ENCODE data around the genes KLHL14, RPRD1A and PIK3C3.

DNA sequence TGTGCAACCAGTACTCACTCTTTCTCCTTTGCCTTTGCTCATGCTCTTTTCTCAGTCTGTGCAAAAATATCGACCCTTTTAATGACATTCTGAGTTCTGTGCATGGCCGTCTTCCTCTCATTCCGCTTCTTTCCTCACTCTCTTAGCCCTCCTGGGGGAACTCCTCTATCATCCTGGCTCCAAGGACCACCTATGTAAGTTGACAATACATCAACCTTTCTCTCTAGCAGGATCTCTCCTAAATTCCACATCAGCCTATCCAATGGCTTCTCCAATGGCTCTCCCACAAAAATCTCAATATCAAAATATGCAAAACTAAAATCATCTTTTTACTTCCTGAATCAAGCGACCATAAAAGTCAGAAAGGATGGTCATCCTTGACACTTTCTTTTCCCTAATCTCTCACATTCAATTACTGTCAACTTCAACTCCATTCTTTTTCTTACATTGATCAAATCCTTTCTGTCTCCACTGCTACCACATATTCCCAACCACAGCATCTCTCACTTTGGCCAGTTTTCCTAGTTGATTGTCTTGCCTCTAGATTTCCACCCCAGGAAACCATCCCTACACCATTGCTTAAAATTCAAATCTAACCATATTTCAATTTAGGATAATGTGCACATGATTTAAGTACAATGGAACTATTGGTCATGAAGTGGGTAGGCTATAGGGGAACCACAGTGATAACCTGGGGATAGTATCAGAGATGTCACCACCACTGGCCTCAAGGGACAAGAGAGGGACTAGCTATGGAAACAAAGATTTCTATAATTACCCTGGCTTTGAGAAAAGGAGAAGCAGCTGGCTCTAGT, 131.7 kb downstream of the MEP1B start:
- RAMPAGE, long total RNA, result no peak
- RRBS, result no CpG with 5 or more reads among the region's 4 CpGs

DNA sequence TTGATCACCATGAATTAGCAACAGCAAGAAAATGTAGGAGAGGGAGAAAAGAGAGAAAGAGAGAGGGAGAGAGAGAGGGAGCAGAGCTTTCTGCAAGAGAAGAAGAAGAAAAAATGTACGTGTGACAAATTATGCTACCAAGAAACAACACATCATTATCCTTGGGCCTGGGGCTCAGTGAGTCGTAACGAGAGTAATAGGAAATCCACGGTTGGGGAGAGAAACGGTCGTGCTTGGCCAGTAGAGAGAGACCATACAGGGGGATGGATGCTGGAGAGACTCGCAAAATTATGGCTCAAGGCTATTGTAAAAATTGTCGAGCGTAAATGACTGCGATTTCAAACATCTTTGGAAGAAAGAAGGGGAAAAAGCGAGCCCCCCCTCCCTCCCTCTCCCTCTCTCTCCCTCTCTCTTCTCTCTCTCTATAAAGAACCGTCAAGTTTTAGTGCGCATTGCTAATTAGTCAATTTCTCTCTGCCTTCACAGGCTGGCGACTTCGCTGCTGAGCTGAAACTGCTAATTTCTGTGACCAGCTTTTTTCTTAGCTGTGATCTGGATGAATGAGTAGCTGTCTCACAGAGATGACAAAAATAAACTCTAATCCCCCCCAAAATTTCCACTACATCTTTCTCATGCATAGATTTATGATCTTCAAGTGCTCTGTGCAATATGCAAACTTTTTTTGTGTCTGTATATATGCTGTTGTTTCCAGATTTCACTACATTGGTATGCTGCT, at the start of gene KLHL14:
TSS of gene KLHL14 (minus strand) at position 195 of the 736 bp plus-strand sequence.
- RAMPAGE, long total RNA, result no peak
- RRBS, result no CpG with 5 or more reads among the region's 15 CpGs

DNA sequence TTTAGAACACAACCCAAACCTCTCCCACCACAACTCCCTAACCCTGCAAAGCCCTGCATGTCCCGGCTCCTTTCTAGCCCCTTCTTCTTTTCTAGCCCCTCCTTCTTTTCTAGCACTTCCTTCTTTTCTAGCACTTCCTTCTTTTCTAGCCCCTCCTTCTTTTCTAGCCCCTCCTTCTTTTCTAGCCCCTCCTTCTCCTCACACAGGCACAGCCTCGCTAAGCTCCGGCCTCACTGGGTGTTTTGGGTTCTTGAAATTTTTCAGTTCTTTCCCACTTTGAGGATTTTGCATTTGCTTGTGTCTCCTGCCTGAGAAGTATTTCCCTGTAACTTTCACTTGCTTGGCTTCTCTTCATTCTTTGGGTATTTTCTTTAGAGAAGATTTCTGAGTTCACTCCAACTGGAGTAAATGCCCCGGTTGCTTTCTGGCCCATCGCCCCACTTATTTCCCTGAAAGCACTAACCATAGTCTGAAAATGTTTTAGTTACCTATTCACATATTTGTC, 134.2 kb upstream of the KLHL14 start:
- RAMPAGE, long total RNA, result no peak
- RRBS, result 21% methylated on average over 1 of the region's 5 CpGs

GRCh38 chr18:34158741-34159796, 65.6 kb downstream of the NOL4 start:
- RAMPAGE, long total RNA, result no peak
- RRBS, result 4% methylated on average over 11 of the region's 62 CpGs

- RAMPAGE, long total RNA, result no peak
- RRBS, result no CpG with 5 or more reads among the region's 2 CpGs
These were observed 160.4 kb upstream of the MAPRE2 start for GRCh38 chr18:34880858-34881179.

DNA sequence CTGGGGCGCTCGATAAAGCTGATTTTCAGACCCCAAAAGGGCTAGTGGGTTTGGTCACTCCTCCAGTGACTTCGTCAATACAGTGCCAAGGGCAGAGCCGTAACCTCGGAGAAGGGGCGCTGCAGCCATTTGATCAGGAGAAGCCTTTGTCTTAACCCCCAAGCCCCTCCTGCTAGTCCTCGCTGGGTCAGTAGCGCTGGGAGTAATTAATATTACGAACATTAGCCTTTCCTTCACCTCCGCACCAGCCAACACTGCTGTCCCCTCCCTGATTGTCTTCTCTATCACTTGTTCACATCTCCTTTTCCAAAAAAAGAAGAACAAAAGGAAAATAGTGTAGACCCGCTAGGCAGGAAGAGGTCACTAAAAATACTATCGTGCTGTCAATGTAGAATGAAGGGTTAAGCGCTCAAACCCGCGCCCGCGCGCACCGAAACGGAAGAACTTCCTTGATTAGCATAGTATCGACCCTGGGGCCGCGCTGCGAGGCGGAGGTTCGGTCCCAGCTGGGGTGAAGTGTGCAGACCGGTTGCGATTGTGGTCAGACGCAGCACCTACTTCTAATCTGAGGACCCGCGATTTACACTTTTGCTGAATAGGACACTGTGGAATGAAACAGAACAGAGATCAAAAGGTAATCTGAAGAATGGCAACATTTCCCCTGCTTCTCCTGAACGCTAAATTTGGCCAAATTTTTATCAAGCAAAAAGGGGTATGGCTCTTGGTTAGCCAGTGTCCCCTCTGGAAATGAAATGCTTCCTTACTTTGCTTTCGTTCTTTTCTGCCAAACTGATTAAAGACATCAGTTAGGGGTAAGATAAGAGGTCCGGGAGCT, 63.1 kb upstream of the MAPRE2 start:
- RAMPAGE, long total RNA, result no peak
- RRBS, result no CpG with 5 or more reads among the region's 34 CpGs

GRCh38 chr18:35027126-35027832, 13.9 kb upstream of the MAPRE2 start:
- RAMPAGE, long total RNA, result no peak
- RRBS, result no CpG with 5 or more reads among the region's 1 CpG

- RAMPAGE, long total RNA, result no peak
- RRBS, result no CpG with 5 or more reads among the region's 3 CpGs
These were observed 43.4 kb downstream of the MAPRE2 start for GRCh38 chr18:35084510-35085048.

- RAMPAGE, long total RNA, result no peak
- RRBS, result no CpG with 5 or more reads among the region's 4 CpGs
These were observed 95.0 kb downstream of the MAPRE2 start for GRCh38 chr18:35136057-35136750.

DNA sequence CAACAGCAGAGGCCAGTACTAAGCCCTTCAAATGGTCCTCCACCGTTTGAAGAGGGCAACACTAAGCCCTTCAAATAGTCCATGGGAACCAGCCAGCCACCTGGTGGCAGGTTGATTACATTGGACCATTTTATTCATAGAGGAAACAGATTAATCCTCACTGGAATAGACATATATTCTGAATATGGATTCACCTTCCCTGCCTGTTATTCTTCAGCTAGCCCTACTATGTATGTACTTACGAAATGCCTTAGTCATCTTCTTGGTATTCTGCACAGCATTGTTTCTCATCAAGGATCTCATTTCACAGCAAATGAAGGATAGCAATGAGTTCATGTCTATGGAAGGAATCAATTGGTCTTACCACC, 10.0 kb upstream of the ZNF396 start:
- RAMPAGE, long total RNA, result no peak
- RRBS, result no CpG with 5 or more reads among the region's 2 CpGs

DNA sequence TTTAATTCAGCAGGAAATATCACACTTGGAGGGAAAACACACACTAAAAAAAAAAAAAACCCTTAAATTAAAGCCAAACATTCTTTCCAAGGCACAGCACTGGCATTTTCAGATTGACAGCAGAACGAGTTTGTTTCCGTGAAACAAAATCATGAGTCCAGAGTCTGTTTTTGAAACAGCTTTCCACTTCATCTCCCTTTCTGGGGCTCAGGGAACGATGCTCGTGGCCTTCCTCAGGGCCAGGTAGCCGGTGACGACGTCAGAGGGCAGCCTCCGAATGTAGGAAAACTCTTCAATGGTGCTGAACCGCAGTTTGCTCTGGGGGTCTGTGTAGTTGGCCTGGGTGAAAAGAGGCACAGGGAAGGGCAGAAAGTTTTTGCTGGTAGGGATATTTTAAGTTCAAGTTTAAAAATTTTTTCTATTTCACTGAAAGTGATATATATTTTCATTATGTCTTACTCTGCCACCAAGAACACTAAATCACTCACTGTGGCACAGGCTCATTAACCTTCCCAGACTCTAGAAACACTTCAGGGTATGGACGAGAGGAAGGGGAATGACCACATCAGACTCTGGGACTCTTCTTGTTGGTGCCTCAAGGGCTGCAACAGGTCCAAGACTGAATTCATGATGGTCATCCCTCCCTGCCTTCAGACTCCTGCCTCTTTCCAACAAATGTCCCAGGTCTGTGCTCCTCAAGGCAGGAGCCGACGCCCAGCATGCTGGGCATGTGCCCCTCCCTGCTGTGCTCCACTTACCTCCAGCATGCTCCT, 29.2 kb downstream of the INO80C start:
- RAMPAGE, long total RNA, result no peak
- RRBS, result no CpG with 5 or more reads among the region's 12 CpGs

DNA sequence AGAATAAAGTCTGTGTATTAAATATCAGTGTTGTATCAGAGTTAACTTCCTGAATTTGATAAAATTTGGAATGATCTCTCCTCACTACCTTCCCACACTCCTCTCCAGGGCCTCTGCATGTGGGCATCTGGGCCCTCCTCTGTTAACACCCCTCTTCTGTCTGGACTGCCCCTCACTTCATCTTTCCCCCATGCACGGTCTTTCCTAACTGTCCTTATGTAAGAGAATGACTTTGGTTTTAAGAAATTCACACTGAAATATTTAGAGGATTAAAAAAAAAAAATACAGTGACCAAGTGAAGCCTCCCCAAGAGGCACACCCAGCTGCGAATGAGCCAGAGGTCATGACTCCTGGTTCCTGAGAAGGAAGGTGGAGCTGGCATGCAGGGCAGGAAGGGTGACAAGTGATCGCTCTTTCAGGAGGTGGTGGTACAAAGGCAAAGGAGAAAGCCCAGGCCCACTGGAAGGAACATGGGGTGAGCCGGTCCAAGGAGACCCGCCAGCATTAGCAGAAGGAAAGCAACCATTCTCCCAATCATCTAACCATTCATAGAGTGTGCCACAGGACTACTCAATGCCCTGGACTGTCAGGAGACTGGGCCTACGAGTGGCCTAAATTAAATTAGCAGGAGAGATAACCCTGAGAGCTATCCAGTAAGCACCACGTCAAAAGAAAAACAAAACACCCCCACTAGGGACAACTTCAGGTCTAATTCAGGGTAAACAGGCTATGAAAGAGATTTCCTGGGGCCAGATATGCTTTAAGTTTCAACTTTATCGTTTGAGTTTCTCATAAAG, 7.8 kb downstream of the INO80C start:
- RAMPAGE, long total RNA, result no peak
- RRBS, result no CpG with 5 or more reads among the region's 8 CpGs

DNA sequence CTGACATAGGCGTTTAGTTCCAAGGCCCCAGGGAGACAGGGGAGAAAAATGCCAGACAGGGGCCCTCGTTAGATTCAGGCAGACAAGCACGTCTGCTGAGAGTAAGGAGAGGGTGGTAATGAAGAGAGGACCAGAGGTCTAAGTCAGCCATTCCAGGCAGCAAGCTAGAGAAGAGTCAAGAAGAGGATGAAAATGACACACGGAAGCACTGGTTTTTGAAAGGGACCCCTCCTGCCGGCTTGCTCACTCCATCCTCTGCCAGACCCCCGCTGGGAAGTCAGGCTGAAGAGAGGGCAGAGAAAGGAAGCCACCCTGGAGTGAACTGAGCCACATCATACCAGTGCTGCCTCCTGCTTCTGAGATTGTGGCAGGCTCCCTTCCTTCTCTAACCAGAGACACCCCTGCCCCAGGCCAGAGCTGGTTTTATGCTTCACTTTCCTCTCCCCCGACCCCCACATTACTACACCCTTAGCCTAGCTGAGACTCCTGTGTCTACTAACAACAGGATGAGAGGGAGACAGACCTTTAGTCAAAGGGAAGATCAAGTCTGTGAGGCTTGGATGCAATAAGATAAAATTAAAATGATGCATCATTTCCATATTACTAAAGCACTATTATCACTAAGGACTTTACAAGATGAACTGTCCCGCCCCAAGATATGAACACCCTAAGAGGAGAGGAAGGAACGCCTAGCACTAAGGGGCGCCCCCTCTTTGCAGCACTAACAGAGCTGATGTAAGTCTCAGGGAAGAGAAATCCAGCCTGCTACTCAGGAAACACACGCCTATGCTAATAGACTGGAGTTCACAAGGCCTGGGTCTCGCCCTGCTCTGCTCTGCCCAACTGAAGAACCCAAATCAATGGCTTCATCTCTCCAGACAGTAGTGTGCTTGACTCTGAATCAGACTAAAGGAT, 6.3 kb downstream of the INO80C start:
- RAMPAGE, long total RNA, result no peak
- RRBS, result no CpG with 5 or more reads among the region's 12 CpGs

- RAMPAGE, long total RNA, result no peak
- RRBS, result no CpG with 5 or more reads among the region's 9 CpGs
These were observed 18.1 kb upstream of the INO80C start for GRCh38 chr18:35515714-35516485.

GRCh38 chr18:36021993-36023391, 44.9 kb downstream of the RPRD1A start:
- RAMPAGE, long total RNA, result no peak
- RRBS, result no CpG with 5 or more reads among the region's 11 CpGs

- RAMPAGE, long total RNA, result start-site peak on the minus strand at chr18:36067427-36067445, 23 and 20 reads in 2 replicates; start-site peak on the minus strand at chr18:36067493-36067555, 277 and 24 reads in 2 replicates
- RRBS, result no CpG with 5 or more reads among the region's 70 CpGs
These were observed at the start of gene RPRD1A for GRCh38 chr18:36066734-36068070. Gene RPRD1A, minus strand, starts transcription at chr18:36067559.

DNA sequence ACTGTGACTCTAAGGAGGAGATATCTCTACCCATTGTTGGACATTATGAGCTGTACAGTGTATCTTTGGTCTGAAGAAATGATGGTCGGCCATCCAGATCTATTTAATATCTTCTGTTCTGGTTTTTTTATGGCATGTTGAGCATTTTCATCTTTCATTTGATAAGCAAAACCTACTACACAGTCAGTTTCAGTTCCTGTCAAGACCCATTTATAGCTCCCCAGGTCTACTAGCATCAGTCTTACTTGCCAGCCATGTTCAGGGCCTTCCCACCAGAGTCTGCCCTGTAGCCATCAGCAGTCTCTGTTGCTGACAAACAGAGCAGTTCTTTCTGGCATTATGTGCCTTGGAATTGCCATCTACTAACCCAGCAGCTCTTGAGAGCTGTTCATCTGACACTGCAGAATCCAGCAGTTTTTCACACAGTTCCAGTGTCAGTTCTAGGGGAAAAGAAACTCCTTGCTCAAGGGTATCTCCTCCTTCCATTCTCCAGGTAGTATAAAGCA, 20.2 kb downstream of the ELP2 start:
- RAMPAGE, long total RNA, result no peak
- RRBS, result no CpG with 5 or more reads among the region's 1 CpG

DNA sequence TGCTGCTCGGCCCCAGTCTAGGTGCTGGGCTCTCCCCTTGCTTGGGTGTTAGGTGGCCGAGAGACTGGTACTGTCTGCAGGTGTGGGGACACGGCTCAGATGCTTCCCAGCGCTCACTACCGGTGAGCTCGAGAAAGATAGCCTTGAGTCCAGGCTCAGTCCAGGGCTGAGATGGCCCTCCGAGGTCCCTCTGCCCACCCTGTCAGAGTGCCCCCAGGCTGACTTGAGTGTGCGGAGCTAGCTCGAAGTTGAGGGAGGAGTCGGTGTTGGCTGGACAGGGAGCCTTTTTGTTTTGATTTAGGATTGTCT, 345 bp downstream of the KIAA1328 start:
- RAMPAGE, long total RNA, result no peak
- RRBS, result no CpG with 5 or more reads among the region's 10 CpGs

- RAMPAGE, long total RNA, result no peak
- RRBS, result no CpG with 5 or more reads among the region's 8 CpGs
These were observed 761 bp downstream of the KIAA1328 start for GRCh38 chr18:36829627-36830149.

GRCh38 chr18:41954847-41955739, at the start of gene PIK3C3:
Gene PIK3C3, plus strand, starts transcription at chr18:41955234.
- RAMPAGE, long total RNA, result no peak
- RRBS, result 1% methylated on average over 6 of the region's 42 CpGs

All from epithelial cell of proximal tubule (primary cell).